Peripheral blood mononuclear cell (primary cell): ENCODE data around the gene ERC1.

DNA sequence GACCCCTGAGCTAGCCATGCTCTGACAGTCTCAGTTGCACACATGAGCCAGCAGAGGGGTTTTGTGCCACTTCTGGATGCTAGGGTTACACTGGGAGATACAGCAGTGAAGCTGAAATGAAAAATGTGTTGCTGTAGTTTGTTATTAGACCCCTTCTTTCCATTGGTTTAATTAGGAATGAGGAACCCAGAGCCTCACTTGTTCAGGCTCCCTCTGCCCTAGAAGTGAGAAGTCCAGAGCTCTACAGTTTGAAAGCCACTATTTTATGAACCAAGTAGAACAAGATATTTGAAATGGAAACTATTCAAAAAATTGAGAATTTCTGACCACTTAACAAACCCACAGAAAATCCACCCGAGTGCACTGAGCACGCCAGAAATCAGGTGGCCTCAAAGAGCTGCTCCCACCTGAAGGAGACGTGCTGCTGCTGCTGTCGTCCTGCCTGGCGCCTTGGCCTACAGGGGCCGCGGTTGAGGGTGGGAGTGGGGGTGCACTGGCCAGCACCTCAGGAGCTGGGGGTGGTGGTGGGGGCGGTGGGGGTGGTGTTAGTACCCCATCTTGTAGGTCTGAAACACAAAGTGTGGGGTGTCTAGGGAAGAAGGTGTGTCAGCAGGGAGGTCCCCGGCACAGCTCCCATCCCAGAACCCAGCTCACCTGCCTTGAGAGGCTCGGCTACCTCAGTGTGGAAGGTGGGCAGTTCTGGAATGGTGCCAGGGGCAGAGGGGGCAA, 50.1 kb upstream of the IQSEC3 start:
- PRO-cap, 8 experiments: no peak in any of the 8 experiments

GRCh38 chr12:17820-18388, 48.7 kb upstream of the IQSEC3 start:
- PRO-cap, 8 experiments: no peak in any of the 8 experiments

DNA sequence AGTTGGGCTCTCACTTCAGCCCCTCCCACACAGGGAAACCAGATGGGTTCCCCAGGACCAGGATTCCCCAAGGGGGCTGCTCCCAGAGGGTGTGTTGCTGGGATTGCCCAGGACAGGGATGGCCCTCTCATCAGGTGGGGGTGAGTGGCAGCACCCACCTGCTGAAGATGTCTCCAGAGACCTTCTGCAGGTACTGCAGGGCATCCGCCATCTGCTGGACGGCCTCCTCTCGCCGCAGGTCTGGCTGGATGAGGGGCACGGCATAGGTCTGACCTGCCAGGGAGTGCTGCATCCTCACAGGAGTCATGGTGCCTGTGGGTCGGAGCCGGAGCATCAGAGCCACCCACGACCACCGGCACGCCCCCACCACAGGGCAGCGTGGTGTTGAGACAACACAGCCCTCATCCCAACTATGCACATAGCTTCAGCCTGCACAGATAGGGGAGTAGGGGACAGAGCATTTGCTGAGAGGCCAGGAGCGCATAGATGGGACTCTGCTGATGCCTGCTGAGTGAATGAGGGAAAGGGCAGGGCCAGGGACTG, 39.9 kb upstream of the IQSEC3 start:
- PRO-cap, 8 experiments: no peak in any of the 8 experiments

DNA sequence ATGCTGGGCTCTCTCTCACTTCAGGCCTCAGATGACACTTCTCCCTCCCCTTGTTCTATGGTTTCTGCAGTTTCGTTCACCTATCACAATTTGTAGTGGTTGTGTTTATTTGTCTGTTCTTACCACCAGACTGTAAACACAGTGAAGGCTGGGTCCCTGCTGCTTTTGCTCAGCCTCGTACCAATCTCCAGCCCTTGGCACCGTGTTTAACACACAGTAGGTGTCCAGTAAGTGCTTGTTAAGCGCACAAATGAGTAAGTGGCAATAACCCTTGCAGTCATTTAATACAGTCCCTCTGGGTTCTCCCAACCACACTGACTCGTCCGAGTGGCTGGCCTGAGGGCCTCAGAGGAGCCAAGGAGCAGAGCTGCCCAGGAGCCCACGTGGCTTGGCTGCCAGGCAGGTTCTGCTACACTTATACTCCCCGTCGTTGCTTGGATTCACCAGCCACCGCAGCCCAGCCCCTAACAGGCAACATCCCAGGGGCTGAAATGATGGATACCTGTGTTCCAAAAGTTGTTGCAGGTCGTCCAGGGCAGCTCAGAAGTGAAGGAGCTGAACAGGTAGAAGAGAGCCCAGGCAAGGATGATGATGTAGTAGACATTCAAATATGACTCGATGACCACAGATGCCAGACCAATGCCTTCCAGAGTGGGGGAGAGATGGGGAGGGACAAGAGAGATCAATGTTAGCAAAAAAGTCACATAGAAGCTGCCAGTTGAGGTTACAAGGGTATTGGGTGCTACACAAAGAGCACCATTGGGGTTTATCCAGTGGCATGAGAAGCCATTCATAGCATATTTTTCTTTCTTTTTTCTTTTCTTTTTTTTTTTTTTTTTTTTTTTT, 11.5 kb downstream of the SLC6A12 start:
- PRO-cap, 8 experiments: no peak in any of the 8 experiments

DNA sequence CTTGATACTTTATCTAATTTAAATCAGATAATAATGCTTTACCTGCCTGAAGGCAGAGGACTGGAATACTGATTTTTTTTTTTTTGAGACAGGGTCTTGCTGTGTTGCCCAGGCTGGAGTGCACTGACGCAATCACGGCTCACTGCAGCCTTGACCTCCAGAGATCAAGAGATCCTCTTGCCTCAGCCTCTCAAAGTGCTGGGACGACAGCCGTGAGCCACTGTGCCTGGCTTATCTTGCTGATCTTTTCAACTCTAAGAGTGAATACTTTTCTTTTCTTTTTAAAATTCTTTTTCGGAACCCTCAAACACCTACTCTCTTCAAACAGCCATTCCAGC, 688 bp upstream of the B4GALNT3 start:
- PRO-cap, 8 experiments: no peak in any of the 8 experiments

DNA sequence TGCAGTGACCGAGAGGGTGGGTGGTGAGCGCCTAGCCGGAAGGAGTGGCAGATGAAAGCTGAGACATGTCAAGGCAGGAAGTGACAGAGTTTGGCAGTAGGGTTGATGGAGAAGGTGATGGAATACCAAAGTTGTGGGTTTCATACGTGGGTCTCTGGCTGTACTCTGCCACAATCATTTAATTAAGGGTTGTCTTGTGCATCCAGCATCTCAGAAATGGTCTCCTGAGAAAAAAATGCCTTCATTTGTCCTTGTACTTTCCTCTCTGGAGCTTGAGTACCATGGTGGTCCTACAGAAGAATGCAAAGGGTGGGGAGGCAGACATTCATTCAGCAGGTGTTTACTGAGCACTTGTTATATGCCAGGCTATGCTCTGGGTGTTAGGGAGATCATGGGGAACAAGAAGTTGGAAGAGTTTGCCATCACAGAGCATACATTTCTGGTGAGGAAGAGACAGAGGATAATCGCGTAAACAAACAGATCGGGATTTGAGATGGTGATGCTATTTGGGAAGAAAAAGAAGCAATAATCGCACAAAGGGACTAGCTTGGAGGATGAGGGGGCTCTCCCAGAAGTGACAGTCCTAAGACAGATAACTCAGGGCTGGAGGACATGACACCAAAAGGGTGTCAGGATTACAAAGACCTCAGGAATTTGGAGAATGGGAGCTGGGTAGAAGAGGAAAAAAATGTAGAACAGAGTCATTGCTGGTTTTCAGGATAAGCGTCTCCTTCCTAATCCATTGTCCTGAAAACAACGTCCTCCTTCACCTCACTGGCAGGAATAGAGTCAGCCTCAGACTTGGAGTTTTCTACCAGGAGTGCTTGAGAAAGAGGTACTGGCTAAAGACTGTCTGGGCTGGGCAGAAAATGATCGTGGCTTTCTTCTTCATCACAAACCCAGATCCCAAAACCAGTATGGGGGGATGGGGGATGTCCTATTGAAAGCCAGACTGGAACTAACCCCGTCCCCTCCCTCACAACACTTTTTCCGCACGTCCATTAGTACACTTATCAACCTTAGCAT, 13.9 kb downstream of the B4GALNT3 start:
- PRO-cap, 8 experiments: no peak in any of the 8 experiments

DNA sequence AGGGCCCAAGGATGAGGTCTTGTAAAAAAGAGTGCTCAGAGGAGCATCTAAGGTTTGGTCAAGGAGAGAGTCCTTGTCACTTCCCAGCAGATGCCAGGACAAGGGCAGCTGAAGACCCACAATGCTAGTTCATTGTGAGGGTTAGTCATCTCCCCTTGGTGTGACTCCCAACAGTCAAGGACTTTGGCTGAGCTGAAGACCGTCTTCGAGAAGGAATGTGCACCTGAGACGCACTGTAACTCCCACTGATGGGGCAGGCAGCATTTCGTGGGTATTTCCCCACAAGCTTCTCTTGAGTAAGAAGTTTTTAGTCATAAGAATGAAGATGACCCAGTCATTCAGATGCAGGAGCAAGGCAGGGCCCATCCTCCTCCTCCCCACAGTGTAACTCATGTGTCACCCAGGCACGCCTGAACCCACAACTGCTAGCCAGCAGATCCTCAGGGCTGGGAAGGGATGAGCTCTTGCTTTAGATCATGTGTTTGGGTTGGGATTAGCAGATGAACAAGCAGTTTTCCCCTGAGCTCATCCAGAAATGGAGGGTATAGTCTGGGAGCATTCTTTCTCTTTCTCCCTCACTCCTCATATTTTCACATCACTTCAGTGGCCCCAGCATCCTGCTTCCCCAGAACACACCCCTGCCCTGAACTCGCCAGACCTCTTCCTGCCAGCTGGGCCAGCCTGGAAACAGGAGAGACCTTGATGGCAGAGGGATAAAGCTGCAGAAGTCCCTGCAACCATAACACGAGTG, 73.2 kb downstream of the B4GALNT3 start:
- PRO-cap, 8 experiments: no peak in any of the 8 experiments

GRCh38 chr12:541844-542075, 82.0 kb downstream of the B4GALNT3 start:
- PRO-cap, 8 experiments: no peak in any of the 8 experiments

- PRO-cap, 8 experiments: no peak in any of the 8 experiments
Observed at GRCh38 chr12:545394-546237, 85.9 kb downstream of the B4GALNT3 start.

DNA sequence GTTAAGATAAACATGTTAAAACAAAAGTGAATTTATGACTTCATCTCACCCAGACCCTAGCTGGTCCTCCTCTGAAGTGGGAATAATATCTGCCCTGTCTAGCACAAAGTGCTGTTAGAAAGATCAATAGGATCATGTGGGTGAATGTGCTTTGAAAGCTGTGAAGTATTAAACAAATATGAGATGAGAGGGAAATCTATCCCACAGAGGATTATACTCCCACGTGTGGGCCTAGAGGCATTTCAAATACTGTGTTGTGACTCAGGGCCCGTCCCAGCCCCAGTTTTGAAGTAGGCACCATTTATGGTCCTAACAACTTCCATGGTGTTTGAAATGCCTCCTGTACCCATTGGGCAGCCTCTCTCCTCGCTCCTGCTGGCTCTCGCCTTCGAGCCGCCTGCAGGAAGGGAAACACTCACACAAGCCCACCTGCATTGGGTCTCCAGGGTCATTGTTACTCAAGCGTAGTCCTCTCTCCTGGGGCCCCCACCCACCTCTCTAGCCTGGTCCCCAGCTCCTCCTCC, 88.4 kb downstream of the NINJ2 start:
- PRO-cap, 8 experiments: no peak in any of the 8 experiments

DNA sequence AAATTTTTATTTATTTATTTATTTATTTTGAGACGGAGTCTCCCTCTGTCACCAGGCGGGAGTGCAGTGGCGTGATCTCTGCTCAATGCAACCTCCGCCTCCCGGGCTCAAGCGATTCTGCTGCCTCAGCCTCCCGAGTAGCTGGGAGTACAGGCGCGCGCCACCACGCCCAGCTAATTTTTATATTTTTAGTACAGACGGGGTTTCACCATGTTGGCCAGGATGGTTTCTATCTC, 32.0 kb downstream of the NINJ2 start:
- PRO-cap, 8 experiments: no peak in any of the 8 experiments

DNA sequence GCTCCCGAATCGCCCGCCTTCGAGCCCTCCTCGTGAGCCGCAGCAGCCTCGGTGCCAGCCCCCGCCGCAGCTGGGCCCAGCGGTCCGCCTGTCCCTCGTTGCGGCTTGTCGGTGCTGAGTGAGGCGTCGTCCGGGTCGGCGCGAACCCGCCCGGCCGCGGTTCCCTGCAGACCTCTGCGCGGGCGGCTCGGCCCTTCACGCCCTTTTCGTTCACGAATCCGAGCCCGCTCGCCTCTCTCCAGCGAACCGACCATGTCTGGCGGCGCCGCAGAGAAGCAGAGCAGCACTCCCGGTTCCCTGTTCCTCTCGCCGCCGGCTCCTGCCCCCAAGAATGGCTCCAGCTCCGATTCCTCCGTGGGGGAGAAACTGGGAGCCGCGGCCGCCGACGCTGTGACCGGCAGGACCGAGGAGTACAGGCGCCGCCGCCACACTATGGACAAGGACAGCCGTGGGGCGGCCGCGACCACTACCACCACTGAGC, 975 bp downstream of the WNK1 start:
- PRO-cap, 8 experiments: no peak in any of the 8 experiments

- PRO-cap, 8 experiments: no peak in any of the 8 experiments
Observed at GRCh38 chr12:754810-755483, 2.6 kb downstream of the WNK1 start.

DNA sequence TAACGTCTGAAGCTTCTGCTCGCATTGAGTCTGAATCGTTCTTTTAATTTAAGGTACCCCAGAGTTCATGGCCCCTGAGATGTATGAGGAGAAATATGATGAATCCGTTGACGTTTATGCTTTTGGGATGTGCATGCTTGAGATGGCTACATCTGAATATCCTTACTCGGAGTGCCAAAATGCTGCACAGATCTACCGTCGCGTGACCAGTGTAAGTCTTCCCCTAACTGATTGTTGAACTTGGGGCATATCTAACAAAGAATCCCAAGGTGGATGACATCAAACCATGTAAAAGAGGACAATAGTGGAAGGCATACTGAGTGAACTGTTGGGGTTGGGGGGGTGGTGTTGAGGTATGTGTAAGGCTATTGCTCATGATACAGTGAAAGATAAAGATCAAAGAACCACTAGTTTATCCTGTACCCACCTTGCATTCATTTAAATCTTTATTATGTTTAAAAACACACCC, 77.6 kb downstream of the WNK1 start:
- PRO-cap, 8 experiments: peak in 1 of 8 experiments; most common plus-strand start position 327 of the sequence (in 1)

- PRO-cap, 8 experiments: peak in 8 of 8 experiments; most common plus-strand start chr12:991263 (in 8); most common minus-strand start chr12:991158 (in 3)
Observed at GRCh38 chr12:991001-991462, at the start of gene ERC1. ERC1 (plus strand) TSS chr12:991223.

GRCh38 chr12:991463-992167, 592 bp downstream of the ERC1 start:
- PRO-cap, 8 experiments: peak in 1 of 8 experiments; most common plus-strand start chr12:991866 (in 1); most common minus-strand start chr12:991731 (in 1)

DNA sequence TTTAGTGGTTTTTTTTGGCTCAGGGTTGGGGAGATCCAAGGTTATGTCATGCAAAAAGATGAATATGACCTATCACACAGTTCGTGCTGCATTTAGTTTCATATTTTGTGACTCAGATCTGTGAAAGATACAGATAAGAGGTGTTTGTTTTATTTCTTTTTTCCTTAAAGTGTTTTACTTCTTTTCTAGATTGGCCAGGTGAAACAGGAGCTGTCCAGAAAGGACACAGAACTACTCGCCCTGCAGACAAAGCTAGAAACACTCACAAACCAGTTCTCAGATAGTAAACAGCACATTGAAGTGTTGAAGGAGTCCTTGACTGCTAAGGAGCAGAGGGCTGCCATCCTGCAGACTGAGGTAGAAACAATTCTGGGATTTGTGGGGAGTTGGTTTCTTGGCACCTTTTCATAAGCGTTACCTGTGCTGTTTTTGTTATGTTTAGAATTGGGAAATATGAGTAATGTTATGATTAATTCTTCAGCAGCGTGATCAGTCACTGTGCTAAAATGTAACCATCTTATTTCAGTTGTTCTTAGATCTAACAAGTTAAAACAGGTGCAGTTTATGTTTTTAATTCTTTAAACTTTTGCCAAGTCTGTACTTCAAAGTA, 124.8 kb downstream of the ERC1 start:
- PRO-cap, 8 experiments: no peak in any of the 8 experiments

DNA sequence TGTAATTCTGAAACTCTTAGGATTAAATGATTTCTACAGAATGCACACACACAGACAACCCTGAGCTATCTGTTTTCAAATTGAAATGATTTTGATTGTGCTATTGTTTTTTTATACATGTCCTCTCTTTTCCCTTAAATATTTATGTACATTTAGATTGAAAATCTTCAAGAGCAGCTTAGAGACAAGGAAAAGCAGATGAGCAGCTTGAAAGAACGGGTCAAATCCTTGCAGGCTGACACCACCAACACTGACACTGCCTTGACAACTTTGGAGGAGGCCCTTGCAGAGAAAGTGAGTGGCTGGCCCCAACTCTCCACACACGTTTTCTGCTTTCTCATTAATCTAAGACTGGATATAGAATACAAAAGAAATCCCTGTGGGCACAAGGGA, 189.4 kb downstream of the ERC1 start:
- PRO-cap, 8 experiments: no peak in any of the 8 experiments

DNA sequence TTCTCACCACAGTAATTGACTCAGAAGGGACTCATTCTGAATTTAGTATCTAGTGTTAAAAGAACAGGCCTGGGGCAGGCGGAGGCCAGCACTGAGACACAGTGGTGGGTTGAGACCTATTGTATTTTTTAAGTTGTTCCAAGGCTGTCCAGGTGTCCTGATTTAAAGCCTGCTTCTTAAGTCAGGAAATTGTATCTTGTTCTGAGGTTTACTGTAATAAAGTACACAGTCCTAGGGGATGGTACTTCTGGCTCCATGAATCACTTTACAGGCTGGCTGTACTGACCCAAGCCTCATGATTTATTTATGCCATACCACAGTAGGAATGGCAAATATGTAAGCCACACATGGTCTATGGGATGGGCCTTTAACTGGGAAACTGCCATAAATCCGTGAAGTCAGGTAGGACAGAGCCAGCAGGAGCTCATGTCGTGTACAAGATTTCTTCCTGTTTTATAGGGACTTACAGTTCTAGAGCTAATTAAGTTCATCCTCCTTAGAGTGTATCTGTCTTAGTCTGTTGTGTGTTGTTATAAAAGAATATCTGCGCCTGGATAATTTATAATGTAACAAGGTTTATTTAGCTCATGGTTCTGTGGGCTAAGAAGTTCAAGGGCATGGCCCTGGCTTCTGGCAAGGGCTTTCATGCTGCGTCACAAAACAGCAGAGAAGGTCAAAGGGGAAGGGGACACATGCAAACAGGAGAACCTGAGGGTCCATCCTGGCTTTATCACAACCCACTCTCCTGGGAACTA, 244.0 kb downstream of the FBXL14 start:
- PRO-cap, 8 experiments: no peak in any of the 8 experiments

GRCh38 chr12:1384907-1385123, 209.6 kb downstream of the FBXL14 start:
- PRO-cap, 8 experiments: no peak in any of the 8 experiments